ENCODE measurements around the genes IFFO1, COPS7A and LRRC23.

DNA sequence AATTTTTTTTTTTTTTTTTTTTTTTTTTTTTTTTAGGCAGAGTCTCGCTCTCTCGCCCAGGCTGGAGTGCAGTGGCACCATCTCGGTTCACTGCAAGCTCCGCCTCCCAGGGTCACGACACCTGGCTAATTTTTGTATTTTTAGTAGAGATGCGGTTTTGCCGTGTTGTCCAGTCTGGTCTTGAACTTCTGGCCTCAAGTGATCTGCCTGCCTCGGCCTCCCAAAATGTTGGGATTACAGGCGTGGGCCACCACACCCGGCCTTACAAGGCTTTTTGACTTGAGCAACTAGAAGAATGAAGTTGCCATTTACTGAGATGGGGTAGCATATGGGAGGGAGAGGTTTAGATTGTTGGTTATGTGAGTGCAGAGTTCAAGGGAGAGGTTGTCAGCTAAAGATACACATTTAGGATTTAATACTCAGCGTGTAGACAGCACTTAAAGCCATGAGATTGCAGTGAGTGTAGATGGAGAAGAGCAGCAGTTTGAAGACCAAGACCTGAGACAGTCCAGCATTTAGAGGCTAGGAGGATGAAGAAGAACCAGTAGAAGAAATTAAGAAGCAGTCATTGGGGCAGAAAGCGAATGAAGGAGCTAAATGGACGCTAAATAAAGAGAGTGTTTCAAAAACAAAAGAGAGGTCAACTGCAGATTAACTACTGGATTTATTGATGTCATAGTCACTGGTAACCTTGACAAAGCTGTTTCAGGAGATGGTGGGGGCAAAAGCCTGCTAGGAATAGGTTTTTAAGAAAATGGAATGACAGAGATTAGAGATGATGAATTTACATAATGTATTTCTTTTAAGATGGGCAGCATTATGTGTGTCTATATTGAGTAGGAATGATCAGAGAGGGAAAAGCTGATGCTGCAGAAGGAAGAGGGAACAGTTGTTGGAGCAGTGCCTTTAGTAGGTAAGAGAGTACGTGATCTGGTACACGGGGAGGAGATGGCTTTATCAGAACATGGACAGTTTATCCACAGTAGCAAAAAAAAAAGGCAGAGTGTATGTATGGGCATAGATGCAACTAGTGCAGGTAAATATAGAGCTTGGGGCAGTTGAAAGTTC lies 7.7 kb downstream of the NCAPD2 start:
- PRO-cap: no peak
- RAMPAGE, long total RNA: no peak

DNA sequence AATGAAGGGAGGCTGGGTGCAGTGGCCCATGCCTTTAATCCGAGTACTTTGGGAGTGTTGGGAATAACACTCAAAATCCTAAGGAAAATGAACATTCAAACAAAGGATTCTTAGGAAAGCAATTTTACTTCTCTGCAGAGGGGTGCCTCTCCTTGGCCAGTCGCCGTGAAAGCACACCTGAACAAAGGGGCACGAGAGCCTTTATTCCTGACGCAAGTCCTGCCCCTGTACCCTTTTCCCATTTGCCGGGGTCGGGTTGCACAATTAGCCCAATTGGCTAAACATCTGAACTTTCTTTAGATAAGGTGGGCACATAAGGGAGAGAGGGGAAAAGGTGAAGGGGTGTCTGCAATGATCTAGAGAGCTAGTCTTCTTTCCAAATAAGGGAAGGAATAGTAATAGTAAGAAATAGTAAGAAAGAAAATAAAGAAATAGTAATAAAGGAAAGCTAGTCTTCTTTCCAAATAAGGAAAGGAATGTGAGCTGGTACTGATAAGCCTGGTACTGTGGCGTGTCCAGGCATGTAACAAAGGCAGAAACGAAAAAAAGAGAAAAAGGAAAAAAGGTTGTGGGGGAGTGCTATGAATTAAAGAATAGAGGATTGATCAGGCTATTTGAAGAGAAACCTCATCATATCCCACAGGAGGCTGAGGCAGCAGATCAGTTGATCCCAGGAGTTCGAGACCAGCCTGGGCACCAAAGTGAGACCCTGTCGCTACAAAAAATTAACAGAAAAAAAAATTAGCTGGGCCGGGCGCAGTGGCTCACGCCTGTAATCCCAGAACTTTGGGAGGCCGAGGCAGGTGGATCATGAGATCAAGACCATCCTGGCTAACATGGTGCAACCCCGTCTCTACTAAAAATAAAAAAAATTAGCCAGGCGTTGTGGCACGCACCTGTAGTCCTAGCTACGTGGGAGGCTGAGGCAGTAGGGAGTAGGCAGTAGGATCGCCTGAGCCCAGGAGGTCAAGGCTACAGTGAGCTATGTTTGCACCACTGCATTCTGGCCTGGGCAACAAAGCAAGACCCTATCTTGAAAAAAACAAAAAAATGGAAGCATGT lies 13.7 kb downstream of the NCAPD2 start:
- PRO-cap: no peak
- RAMPAGE, long total RNA: no peak

DNA sequence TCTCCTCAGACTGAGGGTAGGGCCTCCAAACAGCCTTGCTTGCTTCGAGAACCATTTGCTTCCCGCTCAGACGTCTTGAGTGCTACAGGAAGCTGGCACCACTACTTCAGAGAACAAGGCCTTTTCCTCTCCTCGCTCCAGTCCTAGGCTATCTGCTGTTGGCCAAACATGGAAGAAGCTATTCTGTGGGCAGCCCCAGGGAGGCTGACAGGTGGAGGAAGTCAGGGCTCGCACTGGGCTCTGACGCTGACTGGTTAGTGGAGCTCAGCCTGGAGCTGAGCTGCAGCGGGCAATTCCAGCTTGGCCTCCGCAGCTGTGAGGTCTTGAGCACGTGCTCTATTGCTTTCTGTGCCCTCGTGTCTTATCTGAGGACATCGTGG lies 4.1 kb downstream of the GAPDH start:
- PRO-cap: no peak
- RAMPAGE, long total RNA: no peak

GRCh38 chr12:6539692-6540534 lies 5.6 kb downstream of the GAPDH start:
- PRO-cap: no peak
- RAMPAGE, long total RNA: no peak

- PRO-cap: no peak
- RAMPAGE, long total RNA: no peak
Measured at GRCh38 chr12:6548385-6549641, 7.0 kb downstream of the IFFO1 start.

GRCh38 chr12:6555206-6556127 lies at the start of gene IFFO1:
Gene IFFO1 (minus strand): TSS chr12:6556042.
- PRO-cap: bidirectional peak, plus-strand start at chr12:6556220, minus-strand start at chr12:6556042
- RAMPAGE, long total RNA: no peak

DNA sequence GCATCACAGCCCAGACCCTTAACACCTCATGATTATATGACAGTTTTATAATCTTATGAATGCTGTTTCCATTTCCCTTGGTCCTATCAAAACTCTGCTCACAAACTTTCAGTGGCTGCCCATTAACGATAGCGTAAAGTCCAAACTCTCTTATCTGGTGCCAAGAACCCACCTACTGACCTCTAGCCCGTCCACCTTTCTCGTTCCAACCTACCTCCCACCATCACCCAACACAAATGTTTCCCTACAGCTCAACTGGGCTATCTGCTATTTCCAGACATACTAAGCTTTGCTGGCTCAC lies 7.5 kb upstream of the NOP2 start:
- PRO-cap: no peak
- RAMPAGE, long total RNA: no peak

- PRO-cap: no peak
- RAMPAGE, long total RNA: no peak
Measured at GRCh38 chr12:6614269-6614628, 7.1 kb upstream of the CHD4 start.

GRCh38 chr12:6643507-6643980 lies 3.7 kb downstream of the ACRBP start:
- PRO-cap: unidirectional peak, plus-strand start at chr12:6643753
- RAMPAGE, long total RNA: no peak

DNA sequence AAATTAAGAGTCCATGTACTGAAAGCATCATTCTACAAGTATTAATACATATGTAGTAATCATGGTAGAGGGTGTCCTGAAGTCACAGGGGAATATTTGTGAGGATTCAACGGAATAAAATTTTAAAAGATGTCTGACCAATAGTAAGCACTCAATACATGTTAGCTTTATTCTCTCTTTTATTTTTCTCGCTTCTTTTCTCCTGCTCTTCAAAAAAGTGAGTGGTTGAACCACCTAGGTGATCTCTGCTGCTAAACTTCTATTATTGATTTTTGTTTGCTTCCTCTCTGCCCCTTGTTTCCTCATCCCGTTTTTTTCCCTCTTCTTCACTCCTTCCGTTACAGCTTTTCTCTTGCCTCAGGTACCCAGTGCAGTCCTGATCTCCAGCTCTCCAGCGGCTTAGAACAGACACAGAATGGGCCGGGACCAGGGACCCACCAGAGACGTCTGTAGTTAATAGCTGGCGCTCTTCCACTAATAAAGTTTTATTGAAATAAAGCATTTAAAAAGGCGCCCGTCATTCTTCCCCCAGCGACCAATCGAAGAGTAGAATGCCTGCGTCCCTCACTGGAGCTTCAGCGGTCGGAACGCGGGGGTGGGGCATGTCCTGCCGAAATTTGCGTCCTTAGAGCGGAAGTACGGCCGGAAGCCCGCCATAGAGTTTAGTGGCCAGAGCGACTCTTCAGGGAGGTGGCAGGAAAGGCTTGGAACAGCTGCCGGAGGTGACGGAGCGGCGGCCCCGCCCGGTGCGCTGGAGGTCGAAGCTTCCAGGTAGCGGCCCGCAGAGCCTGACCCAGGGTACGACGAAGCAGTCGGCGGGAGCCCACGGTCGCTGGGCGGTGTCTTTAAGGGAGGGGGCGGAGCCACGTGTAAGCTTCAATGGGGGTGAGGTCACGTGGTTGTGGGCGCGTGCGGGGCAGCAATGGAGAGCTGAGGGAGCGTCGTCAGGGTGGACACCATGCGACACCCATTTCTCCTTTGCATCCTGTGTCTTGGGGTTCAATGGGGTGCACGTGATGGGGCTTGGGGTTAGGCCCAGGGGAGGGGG lies at the start of gene COPS7A:
TSS of gene COPS7A (plus strand) at position 665 of the 1,048 bp plus-strand sequence.
- PRO-cap: bidirectional peak, plus-strand start at position 784 of the sequence, minus-strand start at position 476 of the sequence
- RAMPAGE, long total RNA: no peak

GRCh38 chr12:6729101-6729683 lies 5.3 kb downstream of the COPS7A start:
- PRO-cap: no peak
- RAMPAGE, long total RNA: no peak

DNA sequence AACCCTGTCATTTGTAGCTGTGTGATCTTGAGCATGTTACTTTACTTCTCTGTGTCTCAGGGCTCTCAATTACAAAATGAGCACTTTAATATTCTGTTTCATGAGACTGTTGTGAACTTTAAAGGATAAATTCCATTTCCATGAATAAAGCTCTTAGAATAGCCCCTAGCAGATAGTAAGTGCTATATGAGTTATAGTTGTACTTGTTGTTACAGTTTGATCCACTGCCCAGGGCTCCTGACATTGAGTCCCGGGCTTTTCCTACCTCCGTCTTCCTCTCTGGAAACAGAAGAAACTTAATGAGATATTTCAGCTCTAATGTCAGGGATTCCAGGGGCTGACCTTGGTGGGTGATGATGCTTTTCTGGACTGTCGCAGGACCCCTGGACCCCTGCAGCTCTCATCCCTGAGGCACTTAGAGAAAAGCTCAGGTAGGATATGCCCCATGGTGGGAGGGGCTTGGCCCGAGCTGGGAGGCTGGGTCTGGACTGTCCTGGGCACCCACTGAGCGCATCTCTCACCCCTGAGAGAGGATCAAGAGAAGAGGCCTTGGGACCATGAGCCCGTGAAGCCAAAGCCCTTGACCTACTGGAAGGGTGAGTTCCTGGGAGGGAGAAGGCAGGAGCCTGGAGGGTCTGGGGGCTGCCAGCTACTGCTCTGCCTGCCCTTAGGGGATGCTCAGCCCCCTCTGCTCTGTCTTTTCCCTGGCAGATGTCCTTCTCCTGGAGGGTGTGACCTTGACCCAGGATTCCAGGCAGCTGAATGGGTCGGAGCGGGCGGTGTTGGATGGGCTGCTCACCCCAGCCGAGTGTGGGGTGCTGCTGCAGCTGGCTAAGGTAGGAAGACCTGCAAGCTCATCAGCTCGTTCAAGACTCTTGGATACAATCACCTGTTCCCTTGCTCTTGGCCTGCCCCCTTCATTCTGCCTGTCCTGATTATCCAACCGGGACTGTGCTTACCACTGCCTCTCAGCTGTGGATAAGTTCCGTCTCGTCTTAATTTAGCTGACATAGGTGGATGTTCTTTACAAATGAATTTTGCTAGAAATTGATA lies 5.3 kb downstream of the P3H3 start:
- PRO-cap: no peak
- RAMPAGE, long total RNA: no peak

GRCh38 chr12:6836721-6837715 lies 3.7 kb upstream of the GNB3 start:
- PRO-cap: no peak
- RAMPAGE, long total RNA: no peak

GRCh38 chr12:6852934-6853516 lies 1.1 kb downstream of the USP5 start:
- PRO-cap: no peak
- RAMPAGE, long total RNA: no peak

- PRO-cap: bidirectional peak, plus-strand start at chr12:6904822, minus-strand start at chr12:6904678
- RAMPAGE, long total RNA: no peak
Measured at GRCh38 chr12:6904177-6905459, at the start of gene LRRC23. Gene LRRC23 (plus strand): TSS chr12:6904822.

GRCh38 chr12:6921896-6922442 lies 5.8 kb upstream of the ATN1 start:
- PRO-cap: unidirectional peak, plus-strand start at chr12:6922350
- RAMPAGE, long total RNA: no peak

DNA sequence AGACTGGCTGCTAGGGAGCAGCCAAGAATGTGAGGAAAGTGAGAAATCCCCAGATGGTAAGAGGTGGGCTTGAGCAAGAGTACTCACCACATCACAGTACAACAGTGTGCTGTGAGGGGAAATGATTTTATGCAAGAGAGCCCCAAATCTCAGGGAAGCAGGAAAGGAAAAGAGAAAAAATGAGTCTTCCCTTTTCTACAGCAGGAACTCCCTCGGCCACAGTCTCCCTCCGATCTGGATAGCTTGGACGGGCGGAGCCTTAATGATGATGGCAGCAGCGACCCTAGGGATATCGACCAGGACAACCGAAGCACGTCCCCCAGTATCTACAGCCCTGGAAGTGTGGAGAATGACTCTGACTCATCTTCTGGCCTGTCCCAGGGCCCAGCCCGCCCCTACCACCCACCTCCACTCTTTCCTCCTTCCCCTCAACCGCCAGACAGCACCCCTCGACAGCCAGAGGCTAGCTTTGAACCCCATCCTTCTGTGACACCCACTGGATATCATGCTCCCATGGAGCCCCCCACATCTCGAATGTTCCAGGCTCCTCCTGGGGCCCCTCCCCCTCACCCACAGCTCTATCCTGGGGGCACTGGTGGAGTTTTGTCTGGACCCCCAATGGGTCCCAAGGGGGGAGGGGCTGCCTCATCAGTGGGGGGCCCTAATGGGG lies 7.7 kb downstream of the ATN1 start:
- PRO-cap: no peak
- RAMPAGE, long total RNA: no peak

- PRO-cap: bidirectional peak, plus-strand start at chr12:6944850, minus-strand start at chr12:6944875
- RAMPAGE, long total RNA: no peak
Measured at GRCh38 chr12:6944378-6945061, 698 bp downstream of the C12orf57 start.

GRCh38 chr12:6953048-6953321 lies 1.8 kb downstream of the PTPN6 start:
- PRO-cap: no peak
- RAMPAGE, long total RNA: no peak

DNA sequence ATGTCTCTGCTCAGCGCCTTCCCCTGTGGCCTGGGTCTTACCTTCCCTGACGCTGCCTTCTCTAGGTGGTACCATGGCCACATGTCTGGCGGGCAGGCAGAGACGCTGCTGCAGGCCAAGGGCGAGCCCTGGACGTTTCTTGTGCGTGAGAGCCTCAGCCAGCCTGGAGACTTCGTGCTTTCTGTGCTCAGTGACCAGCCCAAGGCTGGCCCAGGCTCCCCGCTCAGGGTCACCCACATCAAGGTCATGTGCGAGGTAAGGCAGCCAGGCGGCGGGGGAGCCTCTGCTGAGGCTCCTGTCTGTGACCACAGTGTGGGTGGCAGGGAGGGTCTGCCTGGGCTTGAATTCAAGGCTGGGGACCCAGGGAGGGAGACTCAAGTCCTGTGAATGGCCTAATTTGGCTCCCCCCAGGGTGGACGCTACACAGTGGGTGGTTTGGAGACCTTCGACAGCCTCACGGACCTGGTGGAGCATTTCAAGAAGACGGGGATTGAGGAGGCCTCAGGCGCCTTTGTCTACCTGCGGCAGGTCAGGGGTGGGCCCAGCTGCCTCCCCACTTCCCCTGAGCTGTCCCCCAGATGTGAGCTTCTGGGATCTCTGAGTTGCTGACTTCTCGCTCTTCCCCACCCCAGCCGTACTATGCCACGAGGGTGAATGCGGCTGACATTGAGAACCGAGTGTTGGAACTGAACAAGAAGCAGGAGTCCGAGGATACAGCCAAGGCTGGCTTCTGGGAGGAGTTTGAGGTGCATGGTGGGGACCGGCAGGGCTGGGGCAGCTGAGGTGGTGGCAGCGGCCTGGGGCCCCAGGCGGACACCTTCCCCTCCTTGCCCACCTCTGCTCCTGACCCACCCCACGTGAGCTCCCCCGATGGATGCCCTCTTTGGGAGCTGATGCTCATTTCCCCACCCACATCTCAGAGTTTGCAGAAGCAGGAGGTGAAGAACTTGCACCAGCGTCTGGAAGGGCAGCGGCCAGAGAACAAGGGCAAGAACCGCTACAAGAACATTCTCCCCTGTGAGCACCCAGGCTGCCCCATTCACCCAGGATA lies 3.9 kb downstream of the PTPN6 start:
- PRO-cap: no peak
- RAMPAGE, long total RNA: no peak

All from OCI-LY7 (cell line).